Gallbladder (tissue), 1 donor: ENCODE measurements around a stretch of chr7.

- PRO-cap = no peak
Observed at GRCh38 chr7:65723383-65723921, 149.4 kb upstream of the VKORC1L1 start.

GRCh38 chr7:66151835-66152440 lies 37.3 kb downstream of the CRCP start:
- PRO-cap = bidirectional peak, plus-strand start at chr7:66152531, minus-strand start at chr7:66152285

DNA sequence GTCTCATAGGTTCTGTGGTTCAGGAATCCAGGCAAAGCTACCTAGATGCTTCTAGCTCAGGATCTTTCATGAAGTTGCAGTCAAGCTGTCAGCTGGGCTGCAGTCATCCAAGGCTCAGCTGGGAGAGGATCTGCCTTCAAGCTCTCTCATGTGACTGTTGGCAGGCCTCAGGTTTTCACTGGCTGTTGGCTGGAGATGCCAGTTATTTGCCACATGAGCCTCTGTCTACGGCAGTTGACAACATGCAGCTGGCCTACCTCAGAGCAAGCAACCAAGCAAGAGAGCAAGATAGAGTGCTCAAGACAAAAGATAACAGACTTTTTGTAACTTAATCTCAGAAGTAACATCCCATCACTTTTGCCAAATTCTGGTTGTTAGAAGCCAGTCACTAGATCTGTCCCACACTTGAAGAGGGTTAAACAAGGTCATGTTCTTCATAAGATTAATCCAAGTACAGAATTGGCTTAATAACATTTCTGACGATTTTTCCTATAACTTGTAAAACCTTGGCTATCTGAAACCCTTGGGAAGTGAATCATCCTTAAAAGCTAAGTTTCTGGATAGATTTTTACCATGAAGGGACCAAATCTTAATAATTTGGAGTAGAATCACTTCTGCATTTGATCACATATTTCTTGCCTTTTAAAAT lies 125.9 kb downstream of the TPST1 start:
- PRO-cap = no peak

DNA sequence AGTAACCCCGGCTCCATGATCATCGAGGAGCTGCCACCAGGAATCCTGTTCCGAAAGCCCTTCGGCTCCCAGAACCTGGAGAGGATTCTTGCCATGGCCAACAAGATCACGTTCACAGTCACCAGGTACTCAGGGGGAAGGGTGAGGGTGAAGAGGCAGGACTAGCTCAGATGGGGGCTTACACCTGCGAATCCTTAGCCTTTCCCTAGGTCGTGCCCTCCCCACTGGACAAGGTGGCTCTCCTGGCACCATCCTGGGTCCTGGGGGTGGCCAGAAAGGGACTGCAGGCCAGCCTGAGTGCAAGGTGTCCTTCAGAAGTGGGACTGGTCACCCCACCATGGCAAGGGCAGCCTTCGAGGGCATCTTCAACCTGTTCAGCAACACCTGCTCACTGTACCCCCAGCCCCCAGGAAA lies 106.4 kb upstream of the KCTD7 start:
- PRO-cap = no peak

DNA sequence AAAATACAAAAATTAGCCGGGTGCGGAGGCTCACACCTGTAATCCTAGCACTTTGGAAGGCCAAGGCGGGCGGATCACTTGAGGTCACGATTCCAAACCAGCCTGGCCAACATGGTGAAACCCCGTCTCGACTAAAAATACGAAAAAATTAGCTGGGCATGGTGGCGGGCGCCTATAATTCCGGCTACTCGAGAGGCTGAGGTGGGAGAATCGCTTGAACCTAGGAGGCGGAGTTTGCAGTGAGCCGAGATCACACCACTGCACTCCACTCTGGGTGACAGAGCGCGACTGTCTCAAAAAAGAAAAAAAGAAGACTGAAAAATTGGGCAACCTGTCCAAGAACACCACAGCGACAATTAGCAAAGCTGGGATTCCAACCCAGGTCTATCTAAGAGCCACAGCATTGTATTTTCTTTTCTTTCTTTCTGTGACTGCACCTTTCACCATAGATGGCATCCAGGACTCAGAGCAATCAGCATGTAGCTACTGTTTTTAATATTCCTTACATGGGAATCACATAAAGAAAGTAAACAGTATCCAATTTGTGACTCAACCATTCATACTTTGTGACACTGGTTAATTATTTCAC lies 52.2 kb downstream of the KCTD7 start:
- PRO-cap = no peak

- PRO-cap = no peak
Observed at GRCh38 chr7:66737687-66738251, 2.8 kb upstream of the RABGEF1 start.

- PRO-cap = unidirectional peak, plus-strand start at chr7:66741014; unidirectional peak, plus-strand start at chr7:66741035; bidirectional peak, plus-strand start at chr7:66741202, minus-strand start at chr7:66741150; unidirectional peak, minus-strand start at chr7:66741440
Observed at GRCh38 chr7:66740847-66741780, 581 bp downstream of the RABGEF1 start.

DNA sequence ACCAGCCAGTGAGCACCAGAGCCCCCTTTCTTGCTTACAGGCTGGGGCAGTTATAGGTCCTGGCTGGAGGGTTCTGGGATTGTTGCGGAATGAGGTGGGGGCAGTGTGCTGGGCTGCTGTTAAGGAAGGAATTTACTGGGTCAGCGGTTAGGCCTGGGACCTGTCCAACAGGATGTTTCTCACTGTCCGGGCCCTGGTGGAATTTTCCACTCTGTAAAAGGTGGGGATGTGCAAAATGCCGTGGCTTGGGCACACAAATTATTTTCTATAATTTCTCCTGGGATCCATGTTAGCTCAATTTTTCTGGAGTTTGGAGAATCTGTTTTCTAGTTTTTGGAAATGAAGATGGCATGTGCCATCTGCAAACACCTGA lies 477.2 kb downstream of the SPDYE21 start:
- PRO-cap = no peak

- PRO-cap = no peak
Observed at GRCh38 chr7:69430443-69431076, 167.7 kb upstream of the AUTS2 start.

GRCh38 chr7:69599084-69600009 lies 1.1 kb downstream of the AUTS2 start:
- PRO-cap = no peak

- PRO-cap = no peak
Observed at GRCh38 chr7:69600010-69600606, 1.8 kb downstream of the AUTS2 start.

- PRO-cap = no peak
Observed at GRCh38 chr7:69625552-69626243, 27.4 kb downstream of the AUTS2 start.

- PRO-cap = no peak
Observed at GRCh38 chr7:69721631-69722037, 123.4 kb downstream of the AUTS2 start.

DNA sequence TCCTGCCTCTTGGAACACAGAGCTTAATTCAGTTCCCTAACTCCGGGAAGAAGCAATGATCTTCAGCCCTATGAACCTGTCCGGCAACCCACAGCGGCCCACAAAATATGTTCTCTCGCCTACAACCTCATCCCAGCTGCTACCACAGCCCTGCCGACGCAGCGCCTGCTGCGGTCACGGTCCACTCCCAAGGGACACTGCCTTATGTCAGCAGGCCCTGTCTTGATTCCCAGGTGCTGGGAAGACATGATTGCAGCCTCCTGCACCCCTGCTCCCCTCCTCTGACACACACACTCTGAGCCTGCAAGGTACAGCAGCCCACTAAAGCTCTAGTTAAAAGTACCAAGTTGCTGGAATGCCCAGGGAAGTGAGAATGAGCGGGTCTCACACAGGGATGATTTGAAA lies 715.4 kb upstream of the GALNT17 start:
- PRO-cap = no peak

GRCh38 chr7:70571254-70571933 lies 560.5 kb upstream of the GALNT17 start:
- PRO-cap = no peak

DNA sequence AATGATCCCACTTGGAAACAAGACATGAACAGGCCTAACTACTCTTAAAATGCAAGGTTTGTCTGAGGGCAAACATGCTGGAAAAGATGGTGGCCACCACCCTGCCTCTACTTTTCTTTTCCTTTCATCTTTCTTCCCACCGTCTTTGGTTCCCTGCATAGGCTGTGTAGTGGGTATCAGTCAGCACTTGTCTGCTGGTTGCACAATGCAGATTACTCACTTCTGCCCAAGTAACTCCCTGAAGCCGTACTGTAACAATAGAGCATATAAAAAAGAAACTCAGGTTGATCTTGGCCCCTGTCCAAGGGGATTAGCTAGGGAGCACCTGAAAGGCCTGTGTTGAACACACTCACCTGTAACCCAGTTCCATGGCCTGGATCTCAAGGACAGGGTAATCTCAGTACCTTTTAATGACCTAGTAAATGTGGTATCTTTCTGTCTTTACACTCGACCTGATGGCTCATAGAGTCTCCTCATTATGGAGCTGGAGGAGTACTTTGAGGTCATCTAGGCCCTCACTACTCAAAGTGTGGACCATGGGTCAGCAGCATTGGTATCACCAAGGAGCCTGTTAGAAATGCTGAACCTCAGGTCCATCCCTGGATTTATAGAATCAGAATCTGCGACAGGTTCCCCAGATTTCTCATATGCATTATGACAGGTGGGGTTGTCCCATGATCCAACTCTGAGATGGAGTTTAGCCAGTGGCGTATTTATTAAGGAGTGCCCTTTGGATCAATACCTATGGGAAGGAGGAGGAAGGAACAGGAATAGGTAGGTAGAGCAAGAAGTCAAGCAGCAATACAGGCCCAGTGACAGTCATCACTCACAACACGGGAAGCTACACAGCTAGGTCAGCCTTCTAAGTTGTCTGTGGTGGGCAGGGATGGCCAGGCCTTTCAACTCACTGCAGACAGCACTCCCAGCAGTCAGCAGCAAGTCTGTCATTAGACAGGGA lies 532.7 kb upstream of the GALNT17 start:
- PRO-cap = unidirectional peak, minus-strand start at position 193 of the sequence; unidirectional peak, minus-strand start at position 687 of the sequence

DNA sequence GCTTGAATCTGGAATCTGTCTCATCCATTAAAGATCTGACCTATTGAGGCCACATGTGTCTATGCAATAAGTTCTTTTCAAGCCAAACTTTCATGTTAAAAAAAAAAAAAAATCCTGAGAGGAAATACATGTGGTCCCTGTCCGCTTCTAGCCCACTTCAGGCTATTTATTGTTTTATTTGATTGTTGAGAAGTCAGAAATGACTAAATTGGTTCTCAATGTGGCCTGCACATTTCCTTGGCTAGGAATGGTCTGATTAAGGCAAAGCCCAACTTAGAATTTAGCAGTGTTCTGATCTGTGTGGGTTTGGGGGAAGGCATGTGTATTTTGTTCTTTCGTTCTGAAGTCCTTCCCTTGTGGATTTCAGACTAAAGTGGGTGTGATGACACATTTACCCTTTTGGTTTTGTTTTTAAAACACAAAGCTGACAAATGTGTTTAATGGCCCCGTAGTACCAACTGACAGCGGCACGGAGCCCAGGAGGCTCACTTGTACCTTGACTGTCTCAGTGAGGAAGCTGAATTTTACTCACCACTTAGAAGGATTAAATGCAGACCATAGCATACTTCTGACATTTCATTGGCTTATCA lies 452.3 kb upstream of the GALNT17 start:
- PRO-cap = no peak

DNA sequence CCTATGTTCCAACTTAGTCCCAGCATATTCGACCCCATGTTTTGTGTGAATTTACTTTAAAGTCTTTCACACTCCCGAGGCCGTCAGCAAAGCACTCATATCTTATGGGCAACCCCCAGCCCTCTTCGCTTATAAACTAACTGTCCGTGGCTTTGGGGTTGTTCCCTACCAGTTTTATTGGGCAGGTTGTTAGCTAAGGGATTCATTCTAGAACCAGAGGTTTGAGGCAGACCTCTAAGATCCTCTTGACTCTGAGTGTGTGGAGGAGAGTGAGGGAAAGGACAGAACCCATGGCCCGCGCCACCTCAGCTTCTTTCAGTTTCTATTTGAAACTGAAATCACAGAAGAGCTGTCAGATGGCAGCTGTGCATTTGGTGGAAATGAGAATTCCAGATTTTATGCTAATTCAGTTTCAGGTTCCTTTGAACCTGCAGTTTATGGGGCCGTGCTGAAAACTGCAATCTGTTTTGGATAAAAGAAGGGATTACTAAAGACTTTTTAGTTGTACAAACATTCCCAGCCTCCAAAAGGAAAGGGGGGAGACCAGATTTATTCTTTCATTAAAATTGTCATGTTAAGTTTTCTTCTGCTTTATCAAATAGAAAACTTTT lies 450.0 kb upstream of the GALNT17 start:
- PRO-cap = no peak

- PRO-cap = no peak
Observed at GRCh38 chr7:70729370-70730101, 402.4 kb upstream of the GALNT17 start.

DNA sequence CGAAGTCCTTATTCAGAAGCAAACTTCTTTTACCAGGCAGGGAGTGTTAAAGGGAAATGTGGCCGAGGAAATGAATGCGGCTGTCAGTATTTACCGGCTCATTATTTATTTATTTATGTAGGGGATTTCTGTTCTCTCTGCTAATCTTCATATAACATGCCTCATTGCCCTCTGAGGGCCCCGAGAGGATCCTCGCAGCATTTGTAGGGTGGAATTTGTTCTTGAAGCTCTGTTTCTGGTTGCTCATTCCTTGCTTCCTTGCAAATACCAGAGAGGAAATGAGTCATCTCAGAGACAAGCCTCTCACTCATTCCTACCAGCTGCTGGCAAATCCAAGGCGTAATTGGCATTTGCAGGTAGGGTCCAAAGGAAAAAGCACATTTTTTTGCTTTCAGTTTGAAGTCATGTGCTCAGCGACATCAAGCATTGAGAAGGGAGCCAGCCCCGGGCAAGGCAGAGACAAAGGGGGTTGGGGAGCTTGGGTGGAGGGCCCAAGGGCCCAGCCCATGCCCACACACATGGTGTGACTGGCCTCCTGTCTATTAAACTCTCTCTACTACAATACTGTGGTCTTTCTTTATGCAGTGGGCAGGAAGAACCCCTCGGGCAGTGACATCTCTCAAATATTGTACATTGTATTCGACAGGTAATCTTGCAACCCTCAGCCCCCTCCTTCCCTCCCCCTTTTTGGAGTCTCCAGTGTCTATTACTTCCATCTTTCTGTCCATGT lies 501.7 kb downstream of the GALNT17 start:
- PRO-cap = no peak